Right ventricle myocardium (tissue), 1 donor: ENCODE measurements around a stretch of chr11.

DNA sequence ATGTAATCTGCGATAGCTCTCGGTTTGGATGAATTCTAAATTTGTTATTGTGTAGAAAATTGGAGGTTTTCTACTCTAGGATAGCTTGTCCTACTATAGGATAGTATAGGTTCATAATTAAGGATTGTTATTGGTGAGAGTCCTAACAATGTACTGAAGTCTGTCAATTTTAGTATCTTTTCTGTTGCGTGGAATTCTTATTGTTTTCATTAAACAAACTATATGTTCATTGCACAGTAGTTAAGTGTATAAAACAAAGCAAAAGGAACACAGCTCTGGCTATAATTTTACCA, 16.9 kb downstream of the CAPRIN1 start:
- PRO-cap, 2 experiments, result no peak in any of the 2 experiments

DNA sequence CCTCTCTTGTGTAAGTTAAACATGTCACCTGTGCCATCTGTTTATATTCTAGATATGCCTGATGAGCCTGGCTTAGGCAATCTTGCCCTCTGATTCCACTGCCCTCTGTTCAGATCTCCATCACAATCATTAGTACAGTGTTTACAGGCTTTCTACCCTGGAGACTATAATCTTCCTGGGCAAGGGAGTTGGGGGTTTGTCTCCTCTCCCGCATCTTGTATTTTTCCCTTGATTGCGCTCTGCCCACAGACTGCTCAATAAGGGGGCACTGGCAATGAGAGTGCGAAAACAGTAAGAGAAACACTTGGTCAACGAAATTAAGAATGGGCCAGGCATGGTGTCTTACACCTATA, 40.7 kb downstream of the ABTB2 start:
- PRO-cap, 2 experiments, result no peak in any of the 2 experiments

DNA sequence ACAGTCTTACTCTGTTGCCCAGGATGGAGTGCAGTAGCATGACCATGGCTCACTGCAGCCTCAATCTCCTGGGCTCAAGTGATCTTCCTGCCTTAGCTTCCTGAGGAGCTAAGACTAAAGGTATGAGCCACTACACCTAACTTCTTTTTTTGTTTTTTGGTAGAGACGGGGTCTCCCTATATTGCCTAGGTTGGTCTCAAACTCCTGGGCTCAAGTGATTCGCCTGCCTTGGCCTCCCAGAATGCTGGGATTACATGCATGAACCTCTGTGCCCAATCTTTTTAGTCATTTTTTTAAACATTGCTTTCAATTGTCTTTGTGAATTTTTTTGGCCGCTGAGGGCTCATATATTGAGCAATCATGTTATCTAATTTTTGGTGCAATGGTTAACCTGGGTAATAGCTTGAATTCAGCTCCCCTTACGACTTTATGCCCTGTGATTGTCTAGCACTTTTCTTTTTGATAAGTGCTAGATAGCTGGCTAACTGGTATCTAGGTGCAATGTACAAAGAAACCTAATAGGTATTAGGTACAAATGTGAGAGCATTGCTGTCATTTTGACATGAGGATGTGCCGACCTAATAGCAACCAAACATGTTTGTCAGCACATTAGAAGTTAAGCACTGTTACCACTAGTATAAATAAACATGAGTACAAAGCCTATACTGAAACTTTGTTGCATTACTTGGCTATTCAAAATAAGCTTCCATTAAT, 35.3 kb upstream of the CAT start:
- PRO-cap, 2 experiments, result no peak in any of the 2 experiments

GRCh38 chr11:34439736-34440400, 1.1 kb downstream of the CAT start:
- PRO-cap, 2 experiments, result no peak in any of the 2 experiments

- PRO-cap, 2 experiments, result no peak in any of the 2 experiments
Observed at GRCh38 chr11:34457704-34458364, 19.1 kb downstream of the CAT start.

GRCh38 chr11:34552457-34552769, 38.8 kb upstream of the ELF5 start:
- PRO-cap, 2 experiments, result no peak in any of the 2 experiments

DNA sequence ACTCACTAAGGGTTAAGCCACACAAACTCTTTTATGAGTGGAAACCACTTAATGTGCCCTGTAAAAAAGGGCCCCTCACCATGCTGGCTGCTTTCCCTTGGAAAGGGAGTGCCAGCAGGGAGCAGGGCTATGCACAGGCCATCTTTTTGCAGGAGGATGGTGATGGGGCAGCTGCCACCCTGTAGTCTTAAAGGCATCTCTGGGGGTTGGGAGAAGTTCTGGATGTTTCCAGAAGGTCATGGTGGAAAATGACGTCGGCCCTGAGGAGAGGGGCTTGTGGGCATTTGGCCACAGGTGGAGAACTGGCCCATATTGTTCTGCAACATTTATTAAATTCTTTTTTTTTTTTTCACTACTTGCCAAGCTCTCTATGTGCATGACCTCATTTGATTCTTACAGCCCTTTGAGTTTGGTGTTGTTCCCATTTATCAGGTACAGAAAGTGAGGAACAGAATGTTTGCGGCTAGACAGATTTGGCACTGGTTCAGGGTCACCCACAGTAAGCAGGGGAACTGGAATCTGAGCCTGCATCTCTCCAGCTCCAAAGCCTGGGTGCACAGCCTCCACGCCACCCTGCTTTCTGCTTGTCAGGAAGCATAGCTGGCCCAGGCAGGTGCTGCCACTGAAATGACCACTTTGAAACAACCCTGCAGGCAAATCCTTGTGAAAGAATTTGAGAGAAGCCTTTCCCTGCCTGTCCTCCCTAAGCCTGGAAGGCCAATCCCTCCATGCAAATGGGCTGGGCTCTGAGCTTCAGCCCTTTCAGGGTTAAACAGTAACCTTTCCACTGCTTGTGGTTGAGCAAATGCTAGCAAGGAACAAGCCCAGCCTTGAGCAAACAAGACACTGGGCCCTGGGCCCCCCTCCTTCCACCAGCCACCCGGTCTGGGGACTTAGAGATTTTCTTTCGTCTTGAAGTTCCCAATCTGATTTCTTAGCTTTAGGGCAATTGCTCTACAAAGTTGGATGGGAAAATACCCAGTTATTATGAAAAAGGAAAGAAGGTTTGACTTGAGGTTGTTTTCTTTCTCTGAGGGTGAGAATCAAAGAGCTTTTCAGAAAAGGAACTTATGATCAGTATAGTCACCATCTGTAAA, 19.1 kb downstream of the EHF start:
- PRO-cap, 2 experiments, result no peak in any of the 2 experiments

- PRO-cap, 2 experiments, result no peak in any of the 2 experiments
Observed at GRCh38 chr11:34651444-34651905, 30.6 kb downstream of the EHF start.

GRCh38 chr11:34850408-34850892, 65.7 kb downstream of the APIP start:
- PRO-cap, 2 experiments, result no peak in any of the 2 experiments

DNA sequence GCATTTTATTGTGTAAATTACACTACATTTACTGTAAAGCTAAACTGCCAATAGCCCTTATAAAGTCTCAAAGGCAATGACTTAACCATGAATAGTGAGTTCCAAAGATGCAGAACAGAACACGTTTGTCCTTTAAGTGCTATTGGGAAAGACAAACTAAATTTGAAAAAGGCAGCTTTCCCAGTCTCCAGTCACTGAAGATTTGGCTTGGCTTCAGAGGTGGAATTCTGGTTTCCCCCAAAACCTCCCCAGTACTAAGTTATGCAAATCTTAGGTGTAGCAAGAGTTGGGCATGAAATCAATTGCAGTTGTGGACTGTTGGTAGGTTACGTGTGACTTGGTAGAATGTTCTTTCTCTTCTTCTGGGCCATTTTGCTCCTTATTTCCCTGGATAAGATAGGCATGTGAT, 60.7 kb downstream of the APIP start:
- PRO-cap, 2 experiments, result no peak in any of the 2 experiments

DNA sequence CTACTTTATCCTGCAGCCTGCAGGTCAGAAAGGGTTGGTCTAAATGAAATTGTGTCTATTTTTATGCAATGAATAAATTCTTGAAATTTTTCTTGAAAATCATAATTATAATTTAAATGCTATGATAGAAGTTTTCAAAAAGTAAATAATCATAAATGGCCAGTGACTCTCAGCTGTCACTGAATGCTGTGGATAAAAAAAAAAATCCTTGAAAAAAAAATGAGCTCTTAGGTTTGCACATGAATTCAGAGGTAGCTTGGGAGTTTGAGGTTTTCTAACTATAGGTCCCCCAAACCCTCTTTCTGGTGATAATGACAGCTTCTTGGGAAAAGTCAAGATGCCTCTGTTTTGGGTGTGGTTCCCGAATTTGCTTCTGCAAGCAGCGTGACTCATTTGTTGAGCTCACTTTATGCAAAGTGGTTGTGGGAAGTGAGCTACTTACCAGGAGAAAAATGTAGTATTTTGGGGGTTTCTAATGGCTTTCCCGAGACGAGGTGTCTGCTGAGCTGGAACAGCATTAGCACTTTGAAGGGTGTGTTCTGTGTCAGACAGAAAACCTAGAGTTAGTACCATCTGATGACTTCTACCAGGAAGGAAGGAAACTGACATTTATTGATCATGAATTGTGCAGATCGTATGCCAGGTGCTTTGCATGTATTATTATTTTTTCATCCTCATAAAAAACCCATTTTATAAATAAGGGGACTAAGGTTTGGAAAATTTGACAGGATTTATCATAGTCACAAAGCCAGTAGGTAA, 109.1 kb upstream of the CD44 start:
- PRO-cap, 2 experiments, result no peak in any of the 2 experiments

DNA sequence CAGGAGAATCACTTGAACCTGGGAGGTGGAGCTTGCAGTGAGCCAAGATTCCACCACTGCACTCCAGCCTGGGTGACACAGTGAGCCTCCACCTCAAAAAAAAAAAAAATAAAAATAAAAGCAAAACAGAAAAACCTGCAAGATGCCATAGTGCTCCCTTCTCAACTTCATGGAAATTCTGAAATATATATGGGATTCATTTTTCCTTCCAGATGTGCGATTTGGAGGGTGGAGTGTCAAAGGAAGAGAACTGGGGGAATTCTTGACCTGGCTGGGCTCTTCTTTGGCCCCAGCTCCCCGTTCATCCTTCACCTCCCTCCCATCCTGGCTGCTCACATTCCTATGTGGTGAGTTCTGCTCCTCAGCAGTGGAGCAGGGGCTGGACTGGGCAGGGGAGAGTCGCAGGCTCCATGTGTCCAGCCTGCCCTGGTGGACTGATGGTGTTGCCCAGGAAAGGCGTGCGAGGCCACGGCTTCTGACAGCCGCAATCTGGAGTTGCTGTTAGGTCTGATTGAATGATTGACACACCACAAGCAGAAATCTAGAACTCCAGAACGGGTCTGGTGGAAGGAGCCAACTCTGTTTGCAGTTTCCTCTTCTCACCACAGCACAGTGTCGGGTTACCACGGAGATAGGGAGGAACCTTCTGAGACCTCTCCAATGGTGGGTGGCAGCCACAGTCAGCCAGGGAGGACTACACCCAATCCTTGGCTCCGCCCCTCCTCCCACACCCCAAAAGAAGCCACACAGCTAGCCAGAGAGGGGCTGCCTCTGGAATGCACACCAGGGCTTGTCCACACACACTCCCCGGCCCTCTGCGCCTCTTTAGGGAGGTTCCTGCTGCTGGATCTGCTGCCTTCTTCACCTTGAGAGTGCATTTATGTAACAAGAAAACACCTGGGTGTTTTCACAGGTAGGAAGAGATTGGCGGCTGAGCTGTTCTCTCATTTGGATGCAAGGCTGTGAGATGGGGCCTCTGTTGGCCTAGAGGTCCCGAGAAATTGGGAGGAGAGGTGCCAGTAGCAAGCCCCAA, 56.6 kb upstream of the CD44 start:
- PRO-cap, 2 experiments, result no peak in any of the 2 experiments

DNA sequence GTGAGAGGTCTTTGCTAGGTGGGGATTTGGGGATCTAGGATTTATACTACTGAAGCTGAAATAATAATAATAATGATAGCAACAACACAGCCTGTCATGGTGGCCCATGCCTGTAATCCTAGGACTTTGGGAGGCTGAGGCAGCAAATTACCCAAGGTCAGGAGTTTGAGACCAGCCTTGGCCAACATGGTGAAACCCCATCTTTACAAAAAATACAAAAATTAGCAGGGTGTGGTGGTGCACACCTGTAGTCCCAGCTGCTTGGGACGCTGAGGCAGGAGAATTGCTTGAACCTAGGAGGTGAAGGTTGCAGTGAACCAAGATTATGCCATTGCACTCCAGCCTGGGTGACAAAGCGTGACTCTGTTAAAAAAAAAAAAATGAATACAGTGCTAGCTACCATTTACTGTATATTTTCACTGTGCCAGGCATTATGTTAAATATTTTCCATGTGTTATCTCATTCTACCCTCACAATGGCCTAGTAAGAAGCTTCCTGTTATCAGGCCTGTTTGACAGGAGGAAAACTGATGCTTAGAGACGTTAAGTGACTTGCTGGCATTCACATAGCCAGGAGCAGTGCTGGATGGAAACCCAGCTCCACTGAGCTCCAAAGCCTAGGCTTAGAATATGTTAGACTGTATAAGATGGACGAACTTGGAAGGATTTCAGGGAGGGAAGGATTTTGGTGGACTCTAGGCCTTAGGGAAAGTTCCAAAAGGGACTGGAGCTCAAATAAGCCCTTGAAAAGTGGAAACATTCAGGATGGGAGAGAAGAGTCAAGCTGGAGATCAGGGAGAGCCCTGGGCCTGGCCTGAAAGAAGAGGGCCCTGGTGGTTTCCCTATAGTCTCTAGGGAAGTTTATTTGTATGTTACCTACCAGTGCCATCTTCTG, 1.9 kb downstream of the CD44 start:
- PRO-cap, 2 experiments, result no peak in any of the 2 experiments

- PRO-cap, 2 experiments, result no peak in any of the 2 experiments
Observed at GRCh38 chr11:35157991-35159205, 19.4 kb downstream of the CD44 start.

DNA sequence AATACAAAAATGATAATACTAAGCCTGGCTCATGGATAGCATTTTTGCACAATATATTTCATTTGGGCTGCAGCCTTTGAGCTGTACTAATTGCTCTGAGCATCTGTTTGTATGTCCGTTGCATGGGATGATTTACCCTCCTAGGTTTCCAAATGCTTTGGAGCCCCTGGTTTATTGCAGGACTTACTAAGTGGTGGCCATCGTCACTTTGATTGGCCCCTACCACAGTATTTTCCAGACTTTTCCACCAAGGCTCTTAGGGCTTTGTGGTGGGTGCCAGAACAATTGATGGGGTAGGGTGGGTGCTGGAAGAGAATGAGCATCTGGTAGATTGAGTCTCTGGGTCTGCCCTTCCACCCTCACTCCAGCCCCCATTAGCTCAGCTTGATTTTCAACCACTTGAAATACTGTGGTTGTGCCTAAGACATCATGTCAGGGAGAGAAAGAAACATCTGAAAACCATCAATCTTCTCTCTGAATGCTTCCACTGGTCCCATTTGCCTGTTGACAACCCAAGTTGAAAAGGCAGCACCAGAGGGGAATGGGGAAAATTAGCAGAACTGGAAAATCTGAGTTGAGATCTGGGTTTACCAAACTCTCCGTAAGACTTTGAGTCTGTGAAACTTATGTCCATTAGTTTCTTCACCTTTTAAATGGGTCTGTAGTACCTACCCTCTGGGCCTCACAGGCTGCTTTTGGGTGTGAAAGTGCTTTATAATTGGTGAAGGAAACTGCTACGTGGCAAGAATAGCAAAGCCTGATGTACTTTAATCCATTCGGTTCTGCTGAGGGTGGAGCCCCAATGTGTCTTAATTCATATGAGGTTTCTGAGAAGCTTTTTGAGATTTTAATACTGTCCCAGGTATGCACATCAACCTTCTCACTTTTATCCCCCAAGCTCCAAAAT, 26.1 kb downstream of the CD44 start:
- PRO-cap, 2 experiments, result no peak in any of the 2 experiments

DNA sequence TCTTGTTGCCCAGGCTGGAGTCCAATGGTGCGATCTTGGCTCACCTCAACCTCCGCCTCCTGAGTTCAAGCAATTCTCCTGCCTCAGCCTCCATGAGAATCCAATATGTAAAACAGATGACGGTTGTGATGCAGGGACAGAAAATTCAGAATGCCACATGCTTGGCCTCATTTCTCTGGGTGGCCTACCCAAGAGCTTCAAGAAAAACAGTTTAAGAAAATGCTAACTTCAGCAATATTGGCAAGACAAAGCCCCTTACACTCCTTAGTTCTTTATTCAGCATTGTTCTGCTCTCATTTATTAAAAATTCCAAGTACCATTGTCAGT, 73.4 kb downstream of the CD44 start:
- PRO-cap, 2 experiments, result no peak in any of the 2 experiments

GRCh38 chr11:35230922-35231393, 92.0 kb downstream of the CD44 start:
- PRO-cap, 2 experiments, result no peak in any of the 2 experiments

- PRO-cap, 2 experiments, result no peak in any of the 2 experiments
Observed at GRCh38 chr11:35274846-35275977, 136.2 kb downstream of the CD44 start.

DNA sequence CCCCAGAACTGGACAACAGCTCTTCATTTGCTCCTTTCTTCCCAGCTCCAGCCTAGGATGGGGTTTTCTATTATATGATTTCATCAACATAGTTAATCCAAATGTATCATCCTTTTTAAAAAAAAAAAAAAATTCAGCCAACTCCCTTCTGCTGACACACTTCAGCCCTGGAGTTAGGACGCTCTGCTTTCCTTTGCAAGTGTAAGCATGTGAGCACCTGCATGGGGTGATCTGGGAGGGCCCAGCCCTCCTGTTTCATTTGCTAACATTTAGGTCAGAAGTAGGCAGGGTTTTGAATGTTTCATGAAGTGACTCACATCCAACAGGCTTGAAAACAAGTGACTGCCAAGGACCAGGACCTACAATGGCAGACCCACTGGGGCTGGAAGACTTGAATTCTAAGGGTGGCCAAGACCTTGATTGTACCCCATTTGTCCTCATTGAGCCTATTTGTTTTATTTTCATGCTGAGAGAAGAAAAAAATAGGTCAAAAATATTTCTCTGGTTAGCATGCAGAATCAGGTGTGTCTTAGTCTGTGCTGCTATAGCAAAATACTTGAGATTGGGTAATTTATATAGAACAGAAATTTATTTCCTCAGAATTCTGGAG, 137.5 kb downstream of the CD44 start:
- PRO-cap, 2 experiments, result no peak in any of the 2 experiments

GRCh38 chr11:35367549-35368051, 51.8 kb downstream of the SLC1A2 start:
- PRO-cap, 2 experiments, result no peak in any of the 2 experiments